Liver (tissue), 9 donors: ENCODE results near the genes CD69, CLEC1B and CLEC7A.

GRCh38 chr12:8629185-8629740 lies 16.6 kb upstream of the AICDA start:
- PRO-cap, 5 experiments = no peak in any of the 5 experiments
- RAMPAGE, long total RNA, 2 experiments = no peak in any of the 2 experiments
- RRBS = no CpG with 5 or more reads among the region's 3 CpGs

DNA sequence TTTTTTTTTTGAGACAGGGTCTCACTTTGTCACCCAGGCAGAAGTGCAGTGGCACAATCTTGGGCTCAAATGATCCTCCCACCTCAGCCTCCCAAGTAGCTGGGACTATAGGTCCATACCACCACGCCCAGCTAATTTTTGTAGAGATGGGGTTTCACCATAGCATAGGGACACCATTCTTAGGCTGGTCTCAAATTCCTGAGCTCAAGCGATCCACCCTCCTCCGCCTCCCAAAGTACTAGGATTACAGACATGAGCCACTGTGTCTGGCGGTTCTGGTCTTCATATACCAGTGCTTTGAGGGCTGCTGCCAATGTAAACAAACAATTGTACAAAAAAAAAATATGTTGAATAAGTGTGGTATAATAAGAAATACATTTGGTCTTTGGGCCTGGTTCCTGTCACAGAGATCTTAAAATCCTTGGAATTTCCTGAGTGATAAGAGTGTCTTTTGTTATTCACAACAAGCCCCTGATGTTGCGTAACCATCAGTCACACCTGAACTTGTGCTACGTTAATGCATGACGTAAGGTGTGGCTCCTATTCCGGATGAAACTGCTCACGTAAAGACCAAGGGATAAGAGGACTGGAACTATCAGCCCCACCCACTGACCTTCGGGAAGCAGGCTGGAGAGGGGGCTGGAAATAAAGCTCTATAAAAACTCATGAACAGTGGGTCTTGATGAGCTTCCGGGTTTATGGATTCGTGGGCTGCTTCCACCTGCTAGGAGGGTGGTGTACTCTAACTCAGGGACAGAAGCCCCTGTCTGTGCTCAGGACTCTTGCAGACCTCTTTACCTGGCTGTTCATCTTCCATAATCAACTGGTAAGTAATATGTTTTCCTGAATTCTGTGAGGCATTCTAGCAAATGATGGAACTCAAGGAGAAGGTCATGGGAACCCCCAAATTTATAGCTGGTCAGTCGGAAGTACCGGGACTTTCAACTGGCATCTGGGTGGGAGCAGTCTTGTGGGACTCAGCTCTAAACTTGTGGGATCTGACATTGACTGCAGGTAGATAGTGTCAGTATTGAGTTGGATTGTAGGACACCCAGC lies 16.5 kb upstream of the RIMKLB start:
- PRO-cap, 5 experiments = no peak in any of the 5 experiments
- RAMPAGE, long total RNA, 2 experiments = no peak in any of the 2 experiments
- RRBS = no CpG with 5 or more reads among the region's 14 CpGs

DNA sequence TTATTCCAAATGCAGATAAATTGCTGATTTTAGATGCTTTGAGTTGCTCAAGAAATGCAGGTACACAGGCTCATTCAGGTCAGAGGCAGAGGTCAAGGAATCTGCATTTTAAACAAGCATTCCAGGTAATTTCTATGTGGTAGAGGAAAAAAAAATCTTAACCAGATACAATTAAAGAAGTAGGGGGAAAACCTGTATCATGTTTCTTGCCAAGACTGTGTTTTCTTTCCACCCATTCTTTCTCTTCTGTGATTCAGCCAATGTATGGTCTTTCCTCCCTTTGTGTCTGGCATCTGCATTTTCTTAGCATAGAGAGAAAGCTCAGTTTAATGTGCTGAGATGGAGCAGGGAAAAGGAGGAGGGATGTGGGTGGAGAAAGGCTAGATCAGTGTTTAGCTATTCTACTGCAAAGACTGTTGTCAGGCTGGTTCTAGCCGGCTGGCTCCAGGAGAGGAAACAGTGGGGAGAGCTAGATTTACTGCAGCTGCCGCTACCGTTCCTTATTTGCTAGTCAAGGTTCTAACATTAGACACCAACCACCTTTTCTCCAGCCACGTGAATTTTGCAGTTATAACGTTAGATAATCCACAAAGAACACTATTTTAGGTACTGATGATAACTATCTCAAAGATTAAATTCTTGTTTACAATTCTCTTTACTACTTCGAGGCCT lies 5.3 kb upstream of the RIMKLB start:
- PRO-cap, 5 experiments = no peak in any of the 5 experiments
- RAMPAGE, long total RNA, 2 experiments = no peak in any of the 2 experiments
- RRBS = no CpG with 5 or more reads among the region's 6 CpGs

GRCh38 chr12:8819480-8820040 lies 2.9 kb upstream of the A2ML1 start:
- PRO-cap, 5 experiments = no peak in any of the 5 experiments
- RAMPAGE, long total RNA, 2 experiments = no peak in any of the 2 experiments
- RRBS = no CpG with 5 or more reads among the region's 8 CpGs

GRCh38 chr12:8925207-8925961 lies 11.1 kb downstream of the PHC1 start:
- PRO-cap, 5 experiments = no peak in any of the 5 experiments
- RAMPAGE, long total RNA, 2 experiments = no peak in any of the 2 experiments
- RRBS = no CpG with 5 or more reads among the region's 8 CpGs

- PRO-cap, 5 experiments = peak in 5 of 5 experiments; most common plus-strand start chr12:9065221 (in 5); most common minus-strand start chr12:9065112 (in 4)
- RAMPAGE, long total RNA, 2 experiments = no peak in any of the 2 experiments
- RRBS = 4% methylated on average over 19 of the region's 39 CpGs
Measured at GRCh38 chr12:9064772-9065356, 50.9 kb downstream of the A2M start.

GRCh38 chr12:9117268-9117792 lies 1.6 kb upstream of the A2M start:
- PRO-cap, 5 experiments = no peak in any of the 5 experiments
- RAMPAGE, long total RNA, 2 experiments = no peak in any of the 2 experiments
- RRBS = no CpG with 5 or more reads among the region's 4 CpGs

DNA sequence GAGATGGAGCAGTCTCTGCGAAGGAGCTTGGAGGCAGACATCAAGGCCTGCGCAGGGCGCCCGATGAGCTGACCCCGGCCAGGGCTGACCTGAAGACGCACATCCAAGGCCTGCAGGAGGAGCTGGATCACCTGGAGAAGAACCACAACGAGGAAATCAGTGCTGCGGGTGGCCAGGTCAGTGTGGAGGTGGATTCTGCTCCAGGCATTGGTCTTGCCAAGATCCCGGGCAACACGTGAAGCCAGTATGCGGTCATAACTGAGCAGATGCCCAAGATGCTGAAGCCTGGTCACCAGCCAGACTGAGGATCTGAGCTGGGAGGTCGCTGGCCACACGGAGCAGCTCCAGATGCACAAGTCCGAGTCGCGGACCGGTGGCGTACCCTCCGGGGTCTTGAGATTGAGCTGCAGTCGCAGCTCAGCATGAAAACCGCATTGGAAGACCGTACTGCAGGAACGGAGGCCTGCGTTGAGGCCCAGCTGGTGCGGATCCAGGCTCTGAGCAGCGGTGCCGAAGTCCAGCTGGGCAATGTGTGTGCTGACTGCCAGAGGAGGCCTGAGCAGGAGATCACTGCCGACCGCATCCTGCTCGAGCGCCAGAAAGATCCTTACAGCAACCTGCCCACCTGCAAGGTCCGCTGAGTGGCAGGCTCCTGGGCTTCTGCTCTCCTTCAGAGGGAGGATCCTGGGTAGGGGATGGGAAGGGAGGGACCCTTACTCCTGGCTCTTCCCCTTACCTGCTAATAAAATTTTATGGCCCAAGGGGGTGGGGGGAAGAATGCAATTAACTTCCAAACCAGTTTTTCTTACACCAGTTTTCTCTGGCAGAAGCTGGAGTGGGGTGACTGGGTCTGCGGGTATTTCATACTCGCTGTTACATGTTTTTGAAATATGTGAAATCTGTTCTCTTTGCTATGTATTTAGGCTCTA lies 12.5 kb upstream of the A2M start:
- PRO-cap, 5 experiments = peak in 4 of 5 experiments; most common plus-strand start position 598 of the sequence (in 3); most common minus-strand start position 149 of the sequence (in 2)
- RAMPAGE, long total RNA, 2 experiments = no peak in any of the 2 experiments
- RRBS = no CpG with 5 or more reads among the region's 34 CpGs

DNA sequence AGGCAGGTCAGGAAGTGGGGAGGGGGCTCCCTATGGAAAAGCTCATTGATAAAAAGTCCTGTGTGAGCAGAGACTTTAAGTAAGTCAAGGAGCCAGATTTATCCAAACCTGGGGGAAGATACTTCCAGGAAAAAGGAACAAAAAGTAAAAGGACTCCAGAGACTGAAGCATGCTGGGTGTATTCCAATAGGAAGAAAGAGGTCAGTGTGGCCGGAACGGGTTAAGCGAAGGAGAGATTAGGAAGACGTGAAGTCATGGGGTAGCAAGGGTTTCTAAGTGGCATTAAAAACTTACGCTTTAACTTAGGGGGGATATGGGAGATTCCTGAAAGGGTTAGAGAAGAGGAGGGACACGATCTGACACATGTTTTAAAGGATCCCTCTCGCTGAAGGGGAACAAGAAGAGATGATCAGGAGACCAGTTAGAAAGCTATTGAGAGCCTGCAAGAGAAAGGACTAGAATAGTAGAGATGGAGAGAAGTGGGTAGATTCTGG lies 29.7 kb upstream of the PZP start:
- PRO-cap, 5 experiments = no peak in any of the 5 experiments
- RAMPAGE, long total RNA, 2 experiments = no peak in any of the 2 experiments
- RRBS = no CpG with 5 or more reads among the region's 7 CpGs

DNA sequence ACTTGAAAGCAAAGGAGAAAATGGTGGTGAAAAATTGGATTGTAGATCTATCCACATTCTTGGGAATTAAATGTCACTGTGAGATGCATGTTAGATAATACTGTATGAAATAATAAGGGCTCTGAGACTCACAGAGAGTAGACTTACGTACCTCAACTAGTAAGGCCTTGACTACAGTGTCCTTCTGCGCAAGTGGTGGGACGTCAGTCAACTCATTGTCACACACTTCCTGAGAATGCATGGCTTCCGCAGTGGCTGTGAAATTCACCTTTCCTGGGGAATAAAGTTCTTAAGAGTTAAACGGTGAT lies 32.5 kb upstream of the PZP start:
- PRO-cap, 5 experiments = no peak in any of the 5 experiments
- RAMPAGE, long total RNA, 2 experiments = no peak in any of the 2 experiments
- RRBS = no CpG with 5 or more reads among the region's 5 CpGs

DNA sequence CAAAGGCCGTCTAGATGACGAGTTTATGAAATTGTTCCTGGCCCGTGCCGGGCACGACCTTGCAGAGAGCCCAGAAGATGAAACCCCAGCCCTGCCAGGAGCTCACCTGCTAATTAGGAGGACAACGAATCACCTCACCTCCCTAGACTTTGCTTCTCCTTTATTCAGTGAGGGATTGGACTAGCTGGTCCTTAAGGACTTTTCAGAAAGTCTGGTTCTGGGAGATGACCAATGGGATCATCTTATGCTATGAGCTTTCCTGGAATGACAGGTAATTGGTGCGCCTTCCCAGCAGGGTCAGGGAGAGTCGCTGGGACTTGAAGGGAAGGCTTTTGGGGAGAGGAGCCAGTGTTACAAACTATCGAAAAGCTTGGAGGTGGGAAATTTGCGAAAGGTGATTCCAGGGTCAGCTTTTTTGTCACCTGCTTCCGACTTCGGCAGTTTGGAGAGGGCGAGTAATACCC lies 159.1 kb downstream of the KLRB1 start:
- PRO-cap, 5 experiments = no peak in any of the 5 experiments
- RAMPAGE, long total RNA, 2 experiments = no peak in any of the 2 experiments
- RRBS = no CpG with 5 or more reads among the region's 13 CpGs

DNA sequence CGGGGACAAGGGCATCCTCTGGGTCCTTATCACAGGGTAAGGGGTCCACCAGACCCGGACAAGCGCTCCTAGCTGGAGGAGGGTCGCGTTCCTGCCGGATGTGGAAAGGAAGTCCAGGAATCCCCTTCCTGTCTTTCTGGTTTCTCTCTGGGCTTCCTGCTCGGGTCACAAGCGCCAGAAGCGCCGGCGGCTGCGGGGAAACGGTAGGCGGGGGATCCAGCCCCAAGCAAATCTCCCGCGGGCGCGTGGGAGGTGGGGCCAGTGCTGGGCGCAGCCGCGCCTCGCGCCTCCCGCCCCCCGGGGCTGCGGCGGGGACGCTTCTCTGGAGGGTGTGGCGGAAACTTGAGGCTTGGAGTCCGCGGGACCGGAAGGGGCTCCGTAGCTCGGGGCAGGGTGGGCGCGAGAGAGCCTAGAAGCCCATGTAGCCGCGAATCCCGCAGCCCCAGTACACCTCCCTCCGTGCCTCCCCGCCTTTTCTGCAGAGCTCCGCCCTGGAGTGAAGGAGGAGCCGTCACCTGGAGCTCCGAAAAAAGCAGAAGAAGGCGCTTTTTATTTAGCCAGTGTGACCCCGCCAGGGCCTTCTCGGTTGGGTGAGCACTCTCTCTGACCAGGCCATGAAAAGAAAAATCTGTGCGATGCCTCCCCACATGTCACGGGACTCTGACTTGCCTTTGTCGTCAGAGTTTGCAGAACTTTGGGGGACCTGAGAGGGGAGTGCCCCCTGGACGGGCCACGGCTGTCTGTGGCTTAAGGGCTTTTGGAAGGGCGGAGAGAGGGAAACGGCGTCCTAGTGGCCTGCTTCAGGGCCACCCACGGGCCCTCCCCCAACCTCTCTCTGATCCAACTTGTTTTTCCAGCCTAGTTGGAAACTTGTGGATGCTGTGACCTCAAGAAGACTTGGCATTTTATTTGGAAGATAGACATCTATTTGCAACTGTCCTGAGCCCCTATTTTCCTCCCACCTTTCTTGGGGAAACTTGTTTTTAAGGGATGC lies 21.4 kb upstream of the CLEC2D start:
- PRO-cap, 5 experiments = peak in 5 of 5 experiments; most common plus-strand start position 381 of the sequence (in 4); most common minus-strand start position 742 of the sequence (in 3)
- RAMPAGE, long total RNA, 2 experiments = start-site peak on the plus strand in 1 of 2 experiments, centred at position 361 of the sequence, 35 to 49 reads per replicate
- RRBS = 5% methylated on average over 15 of the region's 56 CpGs

GRCh38 chr12:9695025-9696121 lies 25.9 kb downstream of the CLEC2D start:
- PRO-cap, 5 experiments = no peak in any of the 5 experiments
- RAMPAGE, long total RNA, 2 experiments = no peak in any of the 2 experiments
- RRBS = no CpG with 5 or more reads among the region's 16 CpGs

GRCh38 chr12:9739695-9740432 lies 20.8 kb downstream of the CD69 start:
- PRO-cap, 5 experiments = no peak in any of the 5 experiments
- RAMPAGE, long total RNA, 2 experiments = no peak in any of the 2 experiments
- RRBS = no CpG with 5 or more reads among the region's 43 CpGs

GRCh38 chr12:9742683-9743140 lies 18.0 kb downstream of the CD69 start:
- PRO-cap, 5 experiments = no peak in any of the 5 experiments
- RAMPAGE, long total RNA, 2 experiments = no peak in any of the 2 experiments
- RRBS = no CpG with 5 or more reads among the region's 6 CpGs

GRCh38 chr12:9760532-9761276 lies at the start of gene CD69:
CD69 (minus strand) TSS chr12:9760901.
- PRO-cap, 5 experiments = peak in 2 of 5 experiments; most common plus-strand start chr12:9760998 (in 1); most common minus-strand start chr12:9760901 (in 2)
- RAMPAGE, long total RNA, 2 experiments = no peak in any of the 2 experiments
- RRBS = no CpG with 5 or more reads among the region's 5 CpGs

GRCh38 chr12:9875261-9876175 lies 5.8 kb upstream of the KLRF2 start:
- PRO-cap, 5 experiments = no peak in any of the 5 experiments
- RAMPAGE, long total RNA, 2 experiments = no peak in any of the 2 experiments
- RRBS = no CpG with 5 or more reads among the region's 27 CpGs

DNA sequence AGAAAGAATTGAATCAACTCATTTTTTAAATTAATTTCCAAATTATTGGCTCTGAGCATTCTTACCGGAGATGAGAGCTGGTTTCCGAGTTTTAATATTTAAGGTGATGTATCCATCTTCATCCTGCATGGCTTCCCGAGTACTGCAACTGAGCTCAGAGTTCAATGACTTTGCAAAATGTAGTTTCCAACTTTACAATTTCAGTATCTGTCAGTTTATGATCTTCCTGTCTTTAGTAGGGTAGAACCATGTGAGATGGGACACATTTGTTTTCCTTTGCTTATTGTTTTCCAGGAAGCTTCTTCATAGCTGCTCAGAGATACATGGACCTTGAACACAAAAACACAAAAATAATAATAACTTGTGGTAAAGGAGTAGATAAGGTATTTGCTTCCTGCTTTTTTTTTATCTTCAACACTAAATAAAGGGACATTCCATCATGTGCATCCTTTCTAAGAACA lies at the start of gene CLEC1B:
Gene CLEC1B (minus strand): TSS at position 150 of the 461 bp plus-strand sequence.
- PRO-cap, 5 experiments = peak in 3 of 5 experiments; most common minus-strand start position 150 of the sequence (in 3)
- RAMPAGE, long total RNA, 2 experiments = start-site peak on the minus strand in 2 of 2 experiments, centred at positions 178 to 193 of the sequence, 340 to 997 reads per replicate
- RRBS = no CpG with 5 or more reads among the region's 3 CpGs

GRCh38 chr12:10102272-10102629 lies 3.5 kb upstream of the CLEC1A start:
- PRO-cap, 5 experiments = no peak in any of the 5 experiments
- RAMPAGE, long total RNA, 2 experiments = no peak in any of the 2 experiments
- RRBS = no CpG with 5 or more reads among the region's 2 CpGs

GRCh38 chr12:10129947-10130448 lies at the start of gene CLEC7A:
CLEC7A (minus strand) TSS chr12:10130199.
- PRO-cap, 5 experiments = peak in 4 of 5 experiments; most common plus-strand start chr12:10130338 (in 1); most common minus-strand start chr12:10130173 (in 3)
- RAMPAGE, long total RNA, 2 experiments = no peak in any of the 2 experiments
- RRBS = no CpG with 5 or more reads among the region's 2 CpGs